ENCODE results near the gene SMIM5.

- PRO-cap: no peak
- RAMPAGE, long total RNA: no peak
Measured at GRCh38 chr17:75228024-75228675, 22.7 kb downstream of the NUP85 start.

- PRO-cap: no peak
- RAMPAGE, long total RNA: no peak
Measured at GRCh38 chr17:75234367-75234786, 27.0 kb downstream of the GGA3 start.

DNA sequence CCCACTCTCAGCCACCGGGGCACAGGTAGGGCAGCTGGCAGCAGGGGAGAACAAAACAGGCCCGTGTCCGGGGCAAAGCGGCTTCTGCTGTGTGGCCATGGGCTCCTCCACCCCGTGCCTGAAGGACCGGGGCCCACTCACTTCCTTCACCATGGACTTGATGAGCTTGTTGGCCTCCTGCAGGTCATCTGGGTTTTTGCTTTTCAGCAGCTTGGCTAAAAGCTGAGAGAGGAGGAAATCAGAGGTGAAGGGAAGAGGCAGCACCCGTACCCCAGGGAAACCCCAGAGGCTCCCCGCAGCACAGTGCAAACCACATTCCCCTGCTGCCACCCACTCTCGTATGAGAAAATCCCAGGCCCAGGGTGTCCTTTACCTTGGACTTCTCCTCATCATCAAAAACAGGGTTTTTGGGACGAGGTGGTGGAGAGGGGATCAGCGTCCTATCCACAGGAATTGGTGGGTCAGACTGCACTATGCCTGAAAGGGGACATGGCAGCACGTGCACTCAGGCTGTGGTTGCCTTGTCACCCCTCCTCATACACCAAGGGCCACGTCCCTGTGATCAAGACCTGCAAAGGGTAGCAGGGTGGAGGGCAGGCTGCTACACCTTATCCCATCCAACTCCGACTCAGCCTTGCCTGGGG, 18.6 kb downstream of the GGA3 start:
- PRO-cap: no peak
- RAMPAGE, long total RNA: no peak

DNA sequence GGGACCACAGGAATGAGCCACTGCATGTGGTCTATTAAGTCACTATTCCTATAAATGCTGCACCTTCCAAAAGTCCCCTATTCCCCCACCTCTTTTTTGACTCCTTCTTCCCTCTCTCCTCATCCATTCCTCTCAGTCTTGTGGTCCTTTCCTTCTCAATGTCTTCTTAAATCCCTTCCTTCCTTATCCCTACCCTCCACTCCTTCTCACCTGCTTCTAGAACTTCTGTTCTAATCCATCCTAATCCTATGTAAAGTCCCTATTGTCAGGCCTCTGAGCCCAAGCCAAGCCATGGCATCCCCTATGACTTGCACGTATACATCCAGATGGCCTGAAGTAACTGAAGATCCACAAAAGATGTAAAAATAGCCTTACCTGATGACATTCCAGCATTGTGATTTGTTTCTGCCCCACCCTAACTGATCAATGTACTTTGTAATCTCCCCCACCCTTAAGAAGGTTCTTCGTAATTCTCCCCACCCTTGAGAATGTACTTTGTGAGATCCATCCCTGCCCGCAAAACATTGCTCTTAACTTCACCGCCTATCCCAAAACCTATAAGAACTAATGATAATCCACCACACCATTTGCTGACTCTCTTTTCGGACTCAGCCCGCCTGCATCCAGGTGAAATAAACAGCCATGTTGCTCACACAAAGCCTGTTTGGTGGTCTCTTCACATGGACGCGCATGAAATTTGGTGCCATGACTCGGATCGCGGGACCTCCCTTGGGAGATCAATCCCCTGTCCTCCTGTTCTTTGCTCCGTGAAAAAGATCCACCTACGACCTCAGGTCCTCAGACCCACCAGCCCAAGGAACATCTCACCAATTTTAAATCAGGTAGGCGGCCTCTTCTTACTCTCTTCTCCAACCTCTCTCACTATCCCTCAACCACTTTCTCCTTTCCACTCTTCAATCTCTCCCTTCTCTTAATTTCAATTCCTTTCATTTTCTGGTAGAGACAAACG, 8.8 kb downstream of the GGA3 start:
- PRO-cap: unidirectional peak, plus-strand start at position 593 of the sequence
- RAMPAGE, long total RNA: no peak

GRCh38 chr17:75271632-75272389, 780 bp upstream of the MIF4GD start:
- PRO-cap: bidirectional peak, plus-strand start at chr17:75271679, minus-strand start at chr17:75271749
- RAMPAGE, long total RNA: no peak

GRCh38 chr17:75313588-75314318, 24.5 kb upstream of the SLC25A19 start:
- PRO-cap: no peak
- RAMPAGE, long total RNA: no peak

- PRO-cap: no peak
- RAMPAGE, long total RNA: no peak
Measured at GRCh38 chr17:75315337-75316375, 26.4 kb upstream of the SLC25A19 start.

DNA sequence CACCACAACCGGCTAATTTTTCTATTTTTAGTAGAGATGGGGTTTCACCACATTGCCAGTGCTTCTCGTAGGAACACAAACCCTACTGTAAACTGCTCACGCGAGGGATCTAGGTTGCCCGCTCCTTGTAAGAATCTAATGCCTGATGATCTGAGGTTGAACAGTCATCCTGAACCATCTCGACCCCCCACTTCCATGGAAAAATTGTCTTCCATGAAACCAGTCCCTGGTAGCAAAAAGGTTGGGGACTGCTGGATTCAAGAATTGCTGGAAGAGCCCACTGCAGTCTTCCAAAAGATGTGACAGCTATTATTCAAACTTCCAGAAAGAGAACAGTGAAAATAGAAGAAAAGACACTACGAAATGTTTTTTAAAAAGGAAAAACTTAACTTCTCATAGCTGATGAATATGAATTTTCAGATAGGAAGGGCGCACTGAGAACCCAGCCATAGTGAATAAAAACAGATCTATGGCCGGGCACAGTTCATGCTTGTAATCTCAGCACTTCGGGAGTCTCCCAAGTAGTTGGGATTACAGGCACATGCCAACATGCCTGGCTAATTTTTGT, 51.0 kb downstream of the GRB2 start:
- PRO-cap: no peak
- RAMPAGE, long total RNA: no peak

DNA sequence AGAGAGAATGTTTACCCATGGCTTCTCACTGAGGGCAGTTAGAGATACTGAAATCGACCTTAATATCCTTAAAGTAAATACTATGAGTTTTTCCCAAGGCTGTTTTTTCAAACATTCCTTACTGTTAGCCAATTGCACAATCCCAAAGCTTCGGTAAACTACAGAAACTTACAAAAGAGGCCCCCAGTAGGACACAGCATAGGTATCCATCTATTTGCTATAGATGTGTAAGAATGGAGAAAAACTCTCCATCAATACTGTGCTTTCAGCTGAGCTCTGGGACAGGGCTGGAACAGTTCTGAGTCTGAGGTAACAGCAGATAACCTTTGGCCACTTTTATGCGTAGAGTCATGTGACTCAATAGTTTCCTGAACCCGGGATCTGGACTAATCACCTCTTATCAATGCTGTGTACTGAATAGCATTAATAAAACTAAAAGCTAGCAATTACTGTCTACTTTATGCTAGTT, 22.4 kb downstream of the GRB2 start:
- PRO-cap: no peak
- RAMPAGE, long total RNA: no peak

DNA sequence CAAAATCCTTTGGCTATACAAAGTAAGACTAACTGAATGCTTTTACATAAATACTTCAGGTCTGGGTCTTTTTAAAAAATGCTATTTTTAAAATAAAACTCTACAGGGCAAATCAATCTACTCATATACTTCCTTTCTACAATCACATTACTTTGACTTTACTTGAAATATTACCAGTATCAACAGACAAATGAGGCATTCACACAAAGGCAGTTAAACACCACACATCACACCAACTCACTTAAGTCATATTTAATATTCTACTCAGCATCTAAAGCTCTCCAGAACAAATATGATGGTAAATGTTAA, 12.4 kb downstream of the GRB2 start:
- PRO-cap: no peak
- RAMPAGE, long total RNA: no peak

GRCh38 chr17:75395167-75395895, 10.1 kb downstream of the GRB2 start:
- PRO-cap: no peak
- RAMPAGE, long total RNA: no peak

- PRO-cap: no peak
- RAMPAGE, long total RNA: no peak
Measured at GRCh38 chr17:75428755-75429330, 23.4 kb upstream of the GRB2 start.

GRCh38 chr17:75475749-75476235, 19.4 kb downstream of the TMEM94 start:
- PRO-cap: no peak
- RAMPAGE, long total RNA: no peak

DNA sequence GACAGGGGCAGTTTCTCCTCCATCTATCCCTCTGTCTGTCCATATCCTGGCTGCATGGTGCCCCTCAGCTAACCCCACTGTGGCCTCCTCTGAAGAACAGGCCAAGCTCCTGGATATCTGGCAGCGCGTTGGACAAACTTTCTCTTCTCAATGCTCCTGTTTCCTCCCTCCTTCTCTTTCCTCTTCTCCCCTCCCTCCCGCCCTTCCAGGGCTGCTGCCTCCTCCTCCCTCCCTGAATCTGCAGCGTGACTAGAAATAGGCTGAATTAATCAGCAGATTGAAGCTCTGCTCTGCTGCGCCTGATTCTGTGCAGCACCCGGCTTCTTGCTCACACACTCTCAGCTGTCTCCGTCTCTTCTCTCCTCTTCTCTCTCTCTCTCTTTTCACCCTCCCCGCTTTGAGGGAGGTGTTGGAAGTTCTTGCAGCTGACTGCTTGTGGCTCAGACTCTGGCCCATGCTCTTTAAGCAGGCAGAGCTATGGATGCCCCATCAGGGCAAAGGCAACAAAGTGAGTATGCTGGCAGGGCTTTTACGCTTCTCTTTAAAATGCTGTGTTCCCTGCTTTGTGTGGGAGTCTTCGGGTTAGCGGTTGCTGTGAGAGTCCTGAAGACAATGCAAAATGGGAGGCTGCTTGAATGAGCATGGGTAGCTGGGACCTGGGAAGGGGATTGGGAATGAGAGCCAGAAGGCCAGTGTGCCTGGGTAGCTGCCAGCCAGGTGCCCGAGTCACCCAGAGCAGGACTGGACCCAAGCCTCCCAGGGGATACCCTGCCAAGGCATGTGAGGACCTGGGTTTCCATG, 20.0 kb downstream of the TMEM94 start:
- PRO-cap: no peak
- RAMPAGE, long total RNA: no peak

DNA sequence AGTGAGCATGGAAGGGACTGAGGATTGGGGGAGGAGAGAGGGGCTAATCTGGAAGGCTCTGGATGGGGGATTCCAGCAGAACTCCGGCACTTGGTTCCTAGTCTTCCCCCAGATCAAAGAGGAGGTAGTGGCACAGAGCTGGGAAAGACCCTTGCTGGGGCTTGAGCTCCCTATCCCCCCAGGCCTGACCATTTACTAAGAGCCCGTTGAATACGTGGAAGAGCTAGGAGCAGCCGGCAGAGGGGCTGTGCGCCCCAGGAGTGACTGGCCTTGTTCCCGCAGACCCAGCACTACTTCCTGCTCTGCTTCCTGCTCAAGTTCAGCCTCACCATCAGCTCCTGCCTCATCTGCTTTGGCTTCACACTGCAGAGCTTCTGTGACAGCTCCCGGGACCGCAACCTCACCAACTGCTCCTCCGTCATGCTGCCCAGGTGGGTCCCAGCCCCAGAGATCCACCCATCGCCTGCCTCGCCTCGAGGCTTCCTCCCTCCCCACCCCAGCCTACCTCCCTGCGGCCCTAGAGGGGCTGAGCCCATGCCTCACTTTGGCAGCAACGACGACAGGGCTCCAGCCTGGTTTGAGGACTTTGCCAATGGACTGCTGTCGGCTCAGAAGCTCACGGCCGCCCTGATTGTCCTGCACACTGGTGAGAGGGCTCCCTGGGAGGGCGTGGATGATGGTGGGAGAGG, 17.3 kb downstream of the CASKIN2 start:
- PRO-cap: no peak
- RAMPAGE, long total RNA: no peak

- PRO-cap: no peak
- RAMPAGE, long total RNA: no peak
Measured at GRCh38 chr17:75498582-75499441, 16.5 kb downstream of the CASKIN2 start.

GRCh38 chr17:75565024-75565565, 22.5 kb upstream of the MYO15B start:
- PRO-cap: no peak
- RAMPAGE, long total RNA: no peak

GRCh38 chr17:75566333-75567269, 21.0 kb upstream of the MYO15B start:
- PRO-cap: no peak
- RAMPAGE, long total RNA: no peak

- PRO-cap: no peak
- RAMPAGE, long total RNA: no peak
Measured at GRCh38 chr17:75577657-75578302, 9.8 kb upstream of the MYO15B start.

DNA sequence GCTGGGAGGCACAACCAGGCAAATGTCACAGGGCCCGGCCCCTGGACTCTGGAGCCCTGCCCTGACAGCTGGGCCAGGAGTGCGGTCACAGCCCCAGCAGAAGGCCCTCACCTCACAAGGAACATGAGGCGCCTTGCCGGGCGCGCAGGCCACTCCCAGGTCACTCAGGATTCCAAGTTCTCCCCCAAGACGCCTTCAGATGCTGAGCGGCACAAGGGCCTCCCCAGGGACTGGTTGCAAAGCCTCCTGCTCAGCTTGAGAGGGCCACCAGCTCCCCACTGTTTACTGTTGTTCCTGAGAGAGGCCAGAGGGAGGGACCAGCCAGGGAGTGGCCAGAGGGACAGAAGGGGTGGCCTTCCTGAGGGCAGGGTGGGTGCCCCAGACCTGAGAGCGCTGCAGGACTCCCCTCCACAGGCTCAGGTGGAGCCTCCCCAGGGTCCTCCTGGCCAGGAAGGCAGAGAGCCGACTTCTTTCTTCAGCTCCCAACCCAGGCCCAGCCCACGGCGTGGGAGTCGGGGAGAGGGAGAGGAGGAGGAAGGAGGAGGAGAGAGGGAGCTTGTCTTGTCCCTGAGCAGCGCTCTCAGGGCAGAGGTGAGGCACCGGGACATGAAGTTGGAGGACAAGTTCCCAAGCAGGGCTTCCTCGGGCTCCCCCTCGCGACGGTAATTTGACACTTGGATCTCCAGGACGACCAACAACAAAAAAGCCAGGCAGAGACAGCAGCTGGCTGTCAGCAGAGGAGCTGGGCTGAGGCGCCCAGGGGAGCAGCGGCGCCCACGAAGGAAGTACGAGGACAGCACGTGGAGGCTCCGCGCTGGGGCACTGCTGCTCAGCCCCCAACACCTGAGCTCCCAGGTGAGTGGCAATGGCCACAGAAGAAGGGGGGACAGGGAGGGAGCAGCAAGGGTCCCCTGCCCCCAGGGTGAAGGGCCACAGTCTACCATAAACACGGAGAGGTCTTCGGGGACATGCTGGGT, at the start of gene SMIM5:
SMIM5 (plus strand) TSS at position 87 of the 977 bp plus-strand sequence.
- PRO-cap: bidirectional peak, plus-strand start at position 713 of the sequence, minus-strand start at position 608 of the sequence
- RAMPAGE, long total RNA: no peak